ENCODE measurements around a stretch of chr12.

- PRO-cap, result no peak
These were observed 154.2 kb downstream of the TSPAN9 start for GRCh38 chr12:3231196-3232053.

GRCh38 chr12:3235442-3236047 lies 158.4 kb downstream of the TSPAN9 start:
- PRO-cap, result no peak

- PRO-cap, result no peak
These were observed 161.9 kb downstream of the TSPAN9 start for GRCh38 chr12:3239036-3239540.

DNA sequence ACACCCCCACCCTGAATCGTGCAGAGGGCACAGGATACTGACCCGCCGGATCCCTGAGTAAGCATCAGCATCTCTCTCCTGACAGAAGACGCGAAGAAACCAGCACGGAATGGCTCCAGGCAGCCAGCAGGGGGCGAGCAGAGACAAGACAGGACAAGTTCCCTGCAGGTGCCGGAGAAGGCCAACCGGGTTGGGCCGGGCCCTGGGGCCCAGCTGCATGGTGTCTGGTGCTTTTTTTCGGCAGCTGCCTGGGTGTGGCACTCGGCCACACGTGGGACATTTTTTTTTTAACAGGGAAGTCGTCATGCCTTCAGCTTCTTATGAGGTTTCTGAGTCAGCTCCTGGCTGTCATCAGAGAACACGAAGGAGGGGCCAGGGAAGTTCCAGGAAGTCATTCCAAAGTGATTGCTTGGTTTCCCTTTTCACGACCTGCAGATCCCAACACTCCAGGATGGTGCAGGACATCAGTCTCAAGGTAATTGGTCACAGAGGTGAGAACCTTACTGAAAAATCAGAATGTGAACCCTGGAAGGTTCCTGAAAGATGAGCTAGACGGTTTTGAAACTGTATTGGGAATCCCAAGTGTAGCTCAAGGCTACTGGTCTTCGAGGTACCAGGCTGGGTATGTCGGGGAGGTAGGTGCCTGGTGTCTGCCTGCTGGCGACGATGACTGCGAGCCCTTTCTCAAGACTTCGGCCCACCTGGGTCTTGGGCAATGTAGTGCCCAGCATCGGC lies 190.9 kb upstream of the PRMT8 start:
- PRO-cap, result no peak

DNA sequence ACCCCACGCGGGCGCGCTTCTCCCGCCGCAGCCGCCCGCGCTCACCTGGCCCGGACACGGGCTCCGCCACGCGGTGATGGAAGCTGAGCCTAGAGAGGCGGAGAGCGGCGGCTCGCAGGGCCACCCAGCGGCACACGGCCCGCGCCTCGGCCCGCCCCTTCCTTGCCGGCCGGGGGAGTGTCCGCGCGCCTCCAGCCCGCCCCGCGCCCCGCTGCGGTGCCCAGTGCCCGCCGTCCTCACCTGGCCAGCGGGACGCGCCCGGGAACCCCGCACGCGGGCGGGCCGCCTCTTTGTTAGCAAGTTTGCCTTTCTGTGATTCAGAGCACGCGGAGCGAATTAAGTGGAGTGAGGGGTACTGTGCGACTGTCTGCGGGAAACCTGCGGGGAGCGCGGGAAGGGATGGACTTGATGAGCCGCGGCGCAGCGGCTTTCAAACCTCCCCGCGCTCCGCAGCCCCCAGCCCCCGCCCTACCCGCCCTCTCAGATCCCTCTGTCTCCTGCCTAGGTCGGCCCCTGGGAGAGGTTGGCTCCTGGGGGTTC lies 124.9 kb upstream of the PRMT8 start:
- PRO-cap, result no peak

DNA sequence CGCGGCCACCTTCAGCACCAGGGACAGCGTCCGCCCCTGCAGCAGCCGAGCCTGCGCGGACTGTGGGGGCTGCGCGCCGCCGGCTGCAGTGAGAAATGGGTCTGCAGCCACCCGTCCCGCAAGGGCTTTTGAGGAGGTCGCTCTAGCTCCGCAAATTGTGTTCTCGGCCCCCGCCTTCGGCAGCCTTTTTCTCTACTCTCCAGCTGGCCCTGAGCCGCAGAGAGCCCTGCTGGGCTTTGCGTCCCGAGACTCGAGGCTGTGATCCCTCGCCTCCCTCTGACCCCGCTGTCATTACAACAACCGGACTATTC lies 1.3 kb downstream of the PRMT8 start:
- PRO-cap, result no peak

GRCh38 chr12:3726309-3726839 lies 26.5 kb downstream of the CRACR2A start:
- PRO-cap, result no peak

GRCh38 chr12:3795515-3796059 lies 42.7 kb upstream of the CRACR2A start:
- PRO-cap, result no peak

- PRO-cap, result no peak
These were observed 34.5 kb downstream of the PARP11 start for GRCh38 chr12:3838683-3839107.

- PRO-cap, result no peak
These were observed 3.3 kb downstream of the PARP11 start for GRCh38 chr12:3869871-3870383.

GRCh38 chr12:3999049-3999958 lies 126.1 kb upstream of the PARP11 start:
- PRO-cap, result no peak

DNA sequence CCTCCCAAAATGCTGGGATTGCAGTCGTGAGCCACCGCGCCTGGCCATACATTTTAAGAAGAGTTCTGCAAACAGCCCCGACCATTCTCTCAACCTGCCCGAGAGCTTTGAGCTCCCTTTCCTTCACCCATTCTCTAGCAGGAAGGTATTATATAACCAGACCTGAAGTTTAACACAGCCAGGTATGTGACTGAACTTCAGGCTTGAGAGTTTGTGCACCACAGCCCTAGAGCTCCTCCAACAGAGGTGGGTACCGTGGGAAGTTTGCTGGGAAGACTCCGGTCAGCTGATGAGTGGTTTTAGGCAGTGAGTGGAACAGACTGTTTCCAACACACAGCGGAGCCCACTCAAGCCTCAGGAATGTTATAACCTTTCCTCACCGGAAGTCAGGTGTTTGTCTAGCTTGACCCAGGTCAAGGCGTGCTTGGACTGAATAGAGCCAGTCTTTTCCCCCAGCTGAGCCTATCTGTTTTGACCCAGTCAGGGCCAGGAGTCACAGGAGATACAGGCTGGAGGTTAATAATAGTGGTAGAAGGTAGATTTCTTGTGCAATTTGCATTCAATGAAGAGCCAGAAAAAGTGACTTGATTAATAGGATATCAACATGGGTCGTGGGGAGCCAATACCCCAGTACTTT lies 138.3 kb upstream of the PARP11 start:
- PRO-cap, result no peak

- PRO-cap, result no peak
These were observed 152.4 kb upstream of the PARP11 start for GRCh38 chr12:4025471-4026180.

DNA sequence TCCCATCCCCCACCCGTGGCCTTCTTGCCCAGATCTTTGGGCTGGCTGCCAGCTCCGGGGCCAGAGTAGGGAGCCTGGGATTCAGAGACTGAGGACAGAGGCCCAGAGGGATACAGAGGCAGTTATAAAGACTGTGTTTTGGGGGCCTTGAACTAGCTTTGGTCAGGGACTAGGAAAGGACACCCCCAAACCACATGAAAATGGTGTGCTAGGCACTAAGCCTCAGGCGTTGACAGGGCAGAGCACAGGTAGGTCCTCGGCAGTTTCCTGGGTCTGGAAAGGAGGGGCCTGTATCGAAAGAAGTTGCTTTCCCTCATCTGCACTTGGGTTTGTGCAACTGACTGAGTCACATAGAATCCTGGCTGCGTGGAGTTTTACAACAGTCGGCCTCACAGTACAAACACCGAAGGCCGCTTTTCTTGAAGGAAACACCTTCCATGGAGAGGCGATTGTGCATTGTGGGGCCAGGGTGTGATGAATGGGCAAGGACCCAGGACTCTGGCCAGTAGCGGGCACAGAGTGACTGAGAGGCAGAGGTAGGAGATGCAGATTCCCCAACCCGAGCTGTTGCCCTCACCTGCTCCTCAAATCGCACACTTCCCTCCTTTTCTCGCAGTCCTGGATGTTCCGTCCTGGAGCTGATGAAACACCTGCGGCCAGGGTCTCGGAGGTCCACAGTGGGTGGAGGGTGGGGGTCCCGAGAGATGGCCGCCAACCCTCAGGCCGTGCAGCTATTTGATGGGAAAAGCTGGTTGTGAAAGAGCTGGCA lies 7.6 kb downstream of the CCND2 start:
- PRO-cap, result no peak

DNA sequence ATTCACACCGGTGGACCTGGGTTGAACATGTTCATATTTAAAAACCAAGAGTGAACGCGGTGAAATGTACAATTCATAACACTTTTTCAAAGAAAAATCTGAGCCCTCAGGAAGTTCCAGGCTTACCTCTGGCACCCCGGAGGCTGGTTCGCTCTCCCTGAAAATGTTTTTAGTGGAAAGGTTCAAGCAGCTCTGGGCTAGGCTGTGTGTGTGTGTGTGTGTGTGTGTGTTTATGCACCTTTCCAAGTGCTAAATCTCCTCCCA lies 17.4 kb downstream of the CCND2 start:
- PRO-cap, result no peak

DNA sequence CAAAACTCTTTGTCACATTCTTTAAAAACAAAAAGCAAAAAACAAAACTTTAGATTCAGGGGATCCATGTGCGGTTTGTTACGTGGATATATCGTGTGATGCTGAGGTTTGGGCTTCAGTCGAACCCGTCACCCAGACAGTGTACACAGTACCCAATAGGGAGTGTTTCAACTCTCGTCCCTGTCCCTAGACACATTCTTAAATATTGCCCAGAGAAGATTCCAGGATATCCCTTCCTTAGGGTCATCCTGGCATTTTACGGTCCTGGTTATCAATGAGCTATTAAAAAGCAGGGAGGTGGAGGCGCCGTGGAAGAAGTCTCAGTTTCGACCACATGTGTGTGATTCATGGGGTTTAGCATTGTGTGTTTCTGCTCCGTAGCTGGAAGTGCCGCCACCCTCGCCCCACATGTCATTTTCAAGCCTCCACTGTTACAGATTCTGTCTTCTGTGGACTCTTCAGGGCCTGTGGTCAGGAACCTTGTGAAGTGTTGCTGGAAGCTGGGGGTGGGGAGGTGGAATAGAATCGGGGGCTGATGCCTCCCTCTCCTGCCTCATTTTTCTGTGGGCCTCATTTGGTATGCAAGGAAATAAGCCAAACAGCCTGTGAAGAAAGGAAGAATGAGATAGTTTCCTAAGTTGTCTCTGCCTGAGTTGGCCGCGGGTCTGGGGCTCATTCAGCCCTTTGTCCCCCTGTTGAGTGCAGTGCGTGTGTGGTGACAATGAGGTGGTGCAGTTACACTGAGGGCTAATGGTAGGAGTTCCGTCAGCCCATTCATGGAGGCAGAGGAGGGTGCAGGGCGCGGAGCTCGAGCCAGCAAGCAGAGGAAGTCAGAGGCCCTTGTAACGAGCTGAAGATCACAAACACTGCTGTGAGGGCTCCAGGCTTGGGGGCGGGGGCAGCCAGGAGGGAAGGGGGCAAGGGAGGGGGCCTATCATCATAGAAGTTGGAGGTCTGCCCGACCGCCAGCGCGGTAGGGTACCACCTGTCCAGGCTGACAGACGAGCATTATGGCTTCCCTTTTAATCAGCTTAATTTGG lies 20.1 kb downstream of the CCND2 start:
- PRO-cap, result no peak

GRCh38 chr12:4300725-4301372 lies 20.2 kb upstream of the TIGAR start:
- PRO-cap, result no peak

GRCh38 chr12:4305396-4305766 lies 15.6 kb upstream of the TIGAR start:
- PRO-cap, result no peak

- PRO-cap, result no peak
These were observed 28.0 kb downstream of the FGF6 start for GRCh38 chr12:4417236-4418477.

DNA sequence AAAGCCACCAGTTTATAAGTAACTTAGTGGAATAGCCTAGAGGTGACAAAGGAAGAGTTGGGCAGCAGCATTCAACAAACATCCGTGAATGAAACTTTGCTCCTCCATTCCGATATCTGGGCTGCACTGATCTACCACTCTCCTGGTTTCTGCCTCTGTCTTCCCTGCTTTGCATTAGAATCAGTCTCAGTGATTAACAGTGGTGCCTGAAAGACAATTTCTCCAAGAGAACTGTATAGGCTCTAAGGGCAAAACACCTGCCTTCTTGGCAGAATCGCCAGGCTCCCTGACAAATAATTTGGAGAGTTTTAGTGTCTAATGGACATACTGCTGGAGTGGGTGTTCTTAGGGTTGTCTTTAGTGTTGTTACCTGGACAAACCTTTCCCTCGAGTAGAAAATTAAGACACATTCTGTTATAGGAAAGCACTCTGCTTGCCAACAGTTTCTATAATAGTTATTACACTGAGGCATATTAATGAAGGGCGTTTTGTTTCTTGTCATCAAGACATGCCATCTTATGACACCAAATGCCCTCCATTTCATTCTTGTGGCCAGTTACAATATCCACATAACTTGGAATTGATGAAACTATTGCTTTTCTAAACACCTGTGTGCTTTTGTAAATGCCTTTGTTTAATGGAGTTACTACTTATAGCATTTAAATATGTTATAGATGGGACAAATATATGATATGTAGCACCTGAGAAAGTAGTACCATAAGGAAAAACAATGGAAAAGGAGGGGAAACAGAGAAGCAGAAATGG lies 42.8 kb upstream of the FGF6 start:
- PRO-cap, result no peak